Measurements from ENCODE around the gene SEC11C.

- PRO-cap: no peak
Measured at GRCh38 chr18:58013586-58014322, 30.3 kb upstream of the NEDD4L start.

- PRO-cap: no peak
Measured at GRCh38 chr18:58080370-58080875, 36.4 kb downstream of the NEDD4L start.

DNA sequence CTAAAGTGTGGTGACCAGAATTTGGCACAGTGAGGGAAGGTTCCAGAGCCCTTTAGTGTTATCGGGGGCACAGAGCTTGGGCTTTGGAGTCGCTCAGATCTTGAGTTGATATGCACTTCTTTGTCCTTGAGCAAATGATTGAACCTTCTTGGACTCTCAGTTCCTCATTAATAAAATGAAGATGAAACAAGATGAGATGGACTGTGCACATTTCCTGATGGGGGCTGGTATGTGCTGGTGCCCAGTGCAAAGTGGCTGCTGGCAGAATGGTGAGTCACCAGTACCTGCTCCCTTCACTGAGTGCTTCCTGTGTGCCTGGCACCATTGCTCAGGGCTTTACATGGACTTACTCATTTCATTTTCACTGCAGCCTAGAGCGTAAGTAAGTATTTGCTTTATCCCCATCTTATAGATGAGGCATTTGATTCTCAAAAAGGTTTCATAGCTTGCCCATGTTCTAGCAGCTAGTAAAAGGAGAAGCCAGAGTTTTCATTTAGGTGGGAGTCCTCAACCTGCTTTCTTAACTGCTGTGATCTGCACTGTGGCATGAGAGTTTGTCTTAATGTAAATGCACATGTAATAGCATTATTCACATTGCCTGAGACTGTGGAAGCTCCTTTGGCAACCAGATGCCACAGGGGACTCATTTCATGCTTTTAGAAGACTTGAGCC, 47.4 kb downstream of the NEDD4L start:
- PRO-cap: no peak

DNA sequence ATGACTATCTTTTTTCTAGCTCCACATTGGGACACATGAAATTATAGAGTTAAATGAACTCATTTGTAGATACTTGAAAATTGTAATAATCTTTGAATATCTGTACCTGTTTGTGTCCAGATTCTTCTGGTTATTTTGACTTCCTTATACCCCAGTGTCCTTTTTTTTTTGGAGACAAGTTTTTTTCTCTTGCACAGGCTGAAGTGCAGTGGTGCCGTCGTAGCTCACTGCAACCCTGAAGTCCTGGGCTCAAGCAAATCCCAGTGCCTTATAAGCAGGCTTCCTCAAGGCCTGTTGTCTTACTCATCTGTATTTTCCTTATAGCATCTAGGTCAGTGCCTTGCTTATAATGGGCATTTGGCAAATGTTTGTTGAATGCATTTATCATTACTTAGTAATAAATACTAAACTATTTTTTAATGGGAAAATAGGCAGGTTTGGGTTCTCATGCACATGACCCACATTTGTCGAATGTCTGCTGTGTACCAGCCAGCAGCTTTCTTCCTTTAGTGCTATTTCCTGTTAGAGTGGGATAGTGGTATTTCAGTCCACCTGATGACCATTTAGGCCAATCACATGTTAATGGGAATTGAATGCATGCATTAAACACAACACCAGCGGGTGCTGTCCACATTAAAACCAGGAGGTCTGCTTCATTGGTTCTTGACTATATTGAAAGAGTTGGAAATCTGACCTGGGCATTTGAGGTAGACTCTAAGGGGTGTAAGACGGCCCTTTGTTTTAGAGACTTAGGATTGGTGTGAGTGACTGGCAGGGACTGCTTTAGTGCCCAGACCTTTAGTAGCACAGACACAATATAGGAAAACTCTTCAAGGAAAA, 55.2 kb downstream of the NEDD4L start:
- PRO-cap: no peak

GRCh38 chr18:58103344-58104062, 59.5 kb downstream of the NEDD4L start:
- PRO-cap: no peak

- PRO-cap: no peak
Measured at GRCh38 chr18:58196122-58196747, 152.2 kb downstream of the NEDD4L start.

DNA sequence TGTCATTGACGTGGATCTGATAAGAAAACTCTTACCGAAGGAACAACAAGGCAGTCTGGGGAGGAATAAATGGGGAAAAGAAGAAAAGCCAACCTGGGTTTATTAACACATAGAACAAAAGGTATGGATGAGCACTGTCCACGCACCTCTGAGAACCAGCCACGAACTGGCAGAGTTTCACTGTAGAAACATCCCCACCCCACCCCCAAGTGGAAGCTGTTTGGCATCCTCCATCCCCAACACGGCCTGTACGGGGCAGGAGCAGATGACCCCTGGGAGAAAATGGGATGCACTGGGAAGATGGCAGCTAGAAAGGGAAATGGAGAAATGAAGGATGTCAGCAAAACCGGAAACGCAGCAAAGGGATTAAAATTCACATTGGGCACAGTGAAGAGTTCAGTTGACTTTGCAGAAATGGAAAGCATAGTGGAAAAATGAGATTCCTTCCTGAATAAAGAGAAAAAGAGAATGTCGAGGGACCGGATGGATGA, 247.2 kb downstream of the ALPK2 start:
- PRO-cap: no peak

DNA sequence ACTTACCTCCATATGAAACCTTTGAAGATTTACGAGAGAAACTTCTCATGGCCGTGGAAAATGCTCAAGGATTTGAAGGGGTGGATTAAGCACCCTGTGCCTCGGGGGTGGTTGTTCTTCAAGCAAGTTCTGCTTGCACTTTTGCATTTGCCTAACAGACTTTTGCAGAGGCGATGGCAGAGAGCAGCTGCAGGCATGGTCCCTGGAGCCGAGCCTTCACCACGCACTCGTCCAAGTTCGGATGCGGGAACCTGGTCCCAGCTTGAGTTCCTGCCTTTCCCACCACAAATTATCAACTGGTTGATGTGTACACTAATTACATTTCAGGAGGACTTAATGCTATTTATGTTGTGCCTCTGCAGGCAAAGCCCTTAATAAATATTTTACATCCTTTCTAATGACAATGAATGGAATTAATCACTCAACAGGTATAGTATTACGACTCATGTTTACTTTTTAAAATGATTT, 232.7 kb downstream of the ALPK2 start:
- PRO-cap: no peak

GRCh38 chr18:58408680-58409147, 220.2 kb downstream of the ALPK2 start:
- PRO-cap: no peak

DNA sequence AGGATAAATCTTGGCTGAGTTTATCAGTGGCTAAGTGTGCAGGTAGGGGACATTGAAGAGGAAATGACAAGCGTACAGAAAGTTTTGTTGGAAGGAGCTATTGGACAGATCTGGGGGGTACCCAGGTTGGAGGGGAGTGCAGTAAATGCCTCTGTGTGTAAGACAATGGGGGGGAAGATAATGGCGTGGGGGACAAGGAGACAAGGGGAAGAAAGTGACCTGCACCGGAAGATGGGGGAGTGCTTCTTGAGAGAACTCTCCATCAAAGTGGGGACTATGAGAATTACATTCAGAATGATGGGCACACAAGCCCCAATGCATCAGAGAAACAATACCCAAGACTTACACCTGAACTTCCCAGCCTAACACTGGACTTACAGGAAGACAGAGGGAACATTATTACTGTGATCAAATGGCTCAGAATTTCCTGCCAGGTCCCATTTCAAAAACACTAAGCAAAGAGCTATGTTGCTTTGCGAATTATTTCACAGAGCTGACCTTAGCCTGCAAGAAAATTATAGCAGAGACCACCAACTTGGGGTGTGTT, 189.9 kb downstream of the ALPK2 start:
- PRO-cap: no peak

DNA sequence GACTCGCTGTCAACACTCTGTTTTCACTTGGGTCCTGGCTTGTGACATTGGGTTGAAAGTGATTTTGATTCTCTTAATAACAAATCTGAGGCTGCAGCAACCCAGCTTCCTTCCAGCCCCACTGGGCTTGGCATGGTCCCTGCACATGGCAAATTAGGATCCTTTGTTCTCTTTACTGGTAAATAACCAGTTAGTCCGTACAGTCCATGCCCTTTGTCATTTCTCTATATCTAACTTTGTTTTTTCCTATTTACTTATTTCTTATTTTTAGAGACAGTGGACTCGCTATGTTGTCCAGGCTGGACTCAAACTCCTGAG, 186.5 kb downstream of the ALPK2 start:
- PRO-cap: no peak

GRCh38 chr18:58714122-58714797, 43.0 kb downstream of the MALT1 start:
- PRO-cap: no peak

GRCh38 chr18:58756178-58756547, 84.9 kb downstream of the MALT1 start:
- PRO-cap: no peak

- PRO-cap: bidirectional peak, plus-strand start at chr18:58863631, minus-strand start at chr18:58863360; bidirectional peak, plus-strand start at chr18:58863773, minus-strand start at chr18:58863682; bidirectional peak, plus-strand start at chr18:58864091, minus-strand start at chr18:58863989
Measured at GRCh38 chr18:58863243-58864288, 1.1 kb upstream of the ZNF532 start.

DNA sequence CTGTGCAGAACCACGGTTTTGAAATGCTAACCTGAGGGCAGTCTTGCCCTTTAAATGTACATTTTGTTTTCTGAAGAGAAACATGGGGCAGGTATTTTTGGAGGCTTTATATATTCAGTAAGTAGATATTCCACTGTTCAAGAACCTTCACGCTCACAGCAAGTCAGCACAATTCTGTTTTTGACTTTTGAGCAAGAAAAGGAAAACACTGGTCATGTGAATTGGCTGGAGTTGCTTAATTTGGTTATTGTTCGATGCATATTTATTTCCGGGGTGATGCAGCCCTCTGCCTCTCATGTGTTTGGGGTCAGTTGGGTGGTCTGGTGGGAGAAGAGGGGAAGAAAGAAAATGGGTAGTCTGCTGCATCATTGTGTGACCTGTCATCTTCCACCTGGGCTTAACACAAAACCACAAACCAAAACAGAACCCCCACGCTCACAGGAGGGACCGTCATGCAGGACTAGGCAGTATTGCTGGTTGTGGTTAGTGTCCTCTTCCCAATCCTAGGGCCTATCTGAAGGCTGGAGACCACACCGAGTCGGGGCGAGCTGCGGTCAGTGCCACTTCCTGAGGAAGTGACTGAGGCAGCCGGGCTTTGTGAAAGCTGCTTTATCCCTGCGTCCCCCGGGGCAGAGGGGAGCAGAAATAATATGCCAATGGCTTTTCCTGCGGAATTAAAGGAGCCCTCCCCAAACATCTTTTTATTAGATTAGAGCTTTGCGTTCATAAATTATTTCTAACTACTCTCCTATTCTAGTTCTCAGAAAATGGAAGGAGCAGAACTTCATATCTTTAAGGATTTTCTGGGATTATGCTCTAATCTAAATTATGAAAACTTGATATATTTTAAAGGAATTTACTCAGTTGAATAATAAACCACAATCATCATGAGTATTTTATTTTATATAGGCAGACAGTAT, 22.8 kb downstream of the ZNF532 start:
- PRO-cap: no peak

GRCh38 chr18:58896276-58896573, 31.5 kb downstream of the ZNF532 start:
- PRO-cap: no peak

GRCh38 chr18:58953412-58954057, 88.9 kb downstream of the ZNF532 start:
- PRO-cap: no peak

DNA sequence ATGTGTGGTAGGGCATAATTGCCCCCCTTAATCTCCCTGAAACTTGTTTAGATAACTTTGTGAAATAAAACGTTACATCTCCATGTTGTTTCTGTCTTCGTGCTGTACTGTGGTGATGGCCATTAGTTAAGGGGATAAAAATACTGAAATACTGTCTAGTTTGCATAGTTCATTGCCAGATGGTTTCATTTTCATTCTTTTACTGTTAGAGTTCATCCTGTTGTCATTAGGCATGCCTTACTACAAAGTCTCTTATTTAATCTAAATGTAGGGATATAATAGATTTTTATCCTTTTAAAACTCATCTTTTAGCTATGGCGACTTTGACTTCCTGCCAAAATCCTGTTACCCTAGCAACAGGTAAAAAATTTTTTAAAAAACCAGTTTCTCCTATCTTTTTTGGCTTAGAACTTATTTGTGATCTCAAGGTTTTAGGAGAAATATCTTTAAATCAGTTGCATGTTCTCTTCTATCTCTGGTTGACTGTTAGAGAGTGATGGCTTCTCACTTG, 99.3 kb downstream of the ZNF532 start:
- PRO-cap: no peak

DNA sequence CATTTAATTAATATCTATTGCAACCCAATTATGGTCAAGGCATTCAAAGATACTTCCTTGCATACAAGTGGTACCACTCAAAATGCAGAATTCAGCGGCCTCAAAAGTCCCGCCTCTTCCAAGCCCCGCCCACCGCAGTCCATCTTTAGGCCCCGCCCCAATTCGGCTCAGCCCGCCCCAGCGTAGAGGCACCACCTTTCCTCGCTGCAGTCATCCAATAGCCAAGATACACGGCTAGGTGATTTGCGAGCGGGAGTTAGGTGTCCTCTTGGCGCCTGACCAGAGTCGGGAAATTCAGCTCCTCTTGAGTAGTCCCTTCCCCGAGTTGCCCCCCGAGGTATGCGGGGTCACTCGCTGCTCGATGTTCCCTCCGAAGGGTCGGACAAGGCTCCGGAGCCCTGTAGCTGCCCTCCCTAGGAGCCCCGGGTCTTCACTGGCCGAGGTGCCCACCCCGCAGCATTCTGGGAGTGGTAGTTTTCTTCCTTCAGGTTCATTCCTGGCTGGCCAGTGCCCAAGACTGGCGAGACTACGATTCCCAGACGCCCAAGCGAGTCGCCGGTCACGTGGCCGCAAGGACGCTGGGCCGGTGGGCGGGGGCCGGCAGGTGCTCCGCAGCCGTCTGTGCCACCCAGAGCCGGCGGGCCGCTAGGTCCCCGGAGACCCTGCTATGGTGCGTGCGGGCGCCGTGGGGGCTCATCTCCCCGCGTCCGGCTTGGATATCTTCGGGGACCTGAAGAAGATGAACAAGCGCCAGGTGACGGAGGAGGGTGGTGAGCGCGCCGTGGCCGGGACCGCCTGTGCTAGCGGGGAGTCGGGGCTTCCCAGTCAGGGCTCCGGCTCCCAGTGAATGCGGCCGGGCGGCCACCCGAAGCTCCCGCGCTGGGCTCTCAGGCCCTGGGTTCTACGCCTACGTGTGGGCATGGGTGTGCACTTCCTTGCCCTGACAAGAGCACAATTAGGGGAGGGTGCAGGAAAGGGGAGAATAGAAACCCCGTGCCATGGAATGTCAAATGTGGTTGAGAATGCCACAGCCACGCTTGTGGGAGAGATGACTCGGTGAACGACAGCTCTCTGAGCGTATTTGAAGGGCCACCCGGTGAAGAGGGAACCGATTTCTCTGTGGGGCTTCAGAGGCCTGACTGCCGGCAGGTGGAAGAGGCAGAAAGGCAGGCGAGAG, at the start of gene SEC11C:
SEC11C (plus strand) TSS at position 603 of the 1,177 bp plus-strand sequence.
- PRO-cap: unidirectional peak, plus-strand start at position 209 of the sequence; bidirectional peak, plus-strand start at position 572 of the sequence, minus-strand start at position 435 of the sequence

DNA sequence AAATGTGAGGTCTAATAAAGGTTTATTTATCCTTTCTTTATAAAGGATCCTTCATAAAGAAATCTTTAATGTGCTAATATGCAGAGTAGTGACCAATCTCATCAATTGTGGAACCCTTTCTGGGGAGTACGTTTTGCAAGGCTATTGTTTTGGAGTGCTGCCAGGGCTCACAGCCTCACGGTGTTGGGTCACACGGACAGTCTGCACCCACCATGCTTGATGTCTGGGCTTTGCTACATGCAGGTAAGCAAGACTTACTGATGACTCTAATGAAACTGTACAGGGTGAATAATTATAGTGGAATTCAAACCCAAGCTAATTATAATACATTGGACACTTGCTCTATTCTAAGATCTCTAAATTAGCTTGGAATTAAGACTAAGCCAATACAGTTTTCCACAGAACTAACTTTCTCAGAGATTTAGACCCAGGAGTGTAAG, 7.5 kb downstream of the LMAN1 start:
- PRO-cap: no peak